AG10803 (cell line): ENCODE measurements around the genes RPL31 and CNOT11.

DNA sequence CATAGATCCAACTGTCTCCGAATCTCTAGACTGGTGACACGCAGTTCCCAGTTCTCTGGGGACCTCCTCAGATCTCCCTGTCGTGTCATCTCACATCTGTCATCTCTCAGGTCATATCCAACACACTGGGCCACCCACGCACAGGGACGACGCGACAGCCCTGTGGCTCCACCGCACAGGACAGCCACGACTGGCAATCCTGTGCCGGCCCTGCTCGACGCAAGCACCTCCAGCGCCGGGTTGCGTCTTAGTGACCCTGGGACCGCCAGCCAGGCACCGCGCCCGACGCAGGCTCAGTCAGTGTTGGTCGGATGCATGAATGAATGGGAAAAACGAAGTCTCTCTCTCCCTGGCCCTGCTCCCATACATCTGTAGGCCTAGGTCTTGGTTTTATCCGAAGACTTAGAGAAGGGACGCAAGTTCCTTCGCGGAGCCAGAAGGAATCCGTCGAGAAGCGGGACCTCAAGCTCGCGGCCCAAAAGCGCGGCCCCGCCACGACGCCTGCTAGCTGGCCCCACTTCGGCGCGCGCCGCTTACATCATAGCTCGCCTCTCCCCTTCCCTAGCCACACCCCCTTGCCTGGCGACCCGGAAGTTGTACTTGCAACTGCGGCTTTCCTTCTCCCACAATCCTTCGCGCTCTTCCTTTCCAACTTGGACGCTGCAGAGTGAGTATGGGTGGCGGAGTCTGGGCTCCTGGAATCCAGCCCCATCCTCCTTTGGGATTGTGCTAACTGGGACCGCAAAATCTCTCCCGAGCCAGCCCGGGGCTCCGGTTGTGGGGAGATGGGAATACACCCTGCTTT, at the start of gene RPL31:
TSS of gene RPL31 (plus strand) at position 641 of the 805 bp plus-strand sequence.
- RRBS: 5% methylated on average over 1 of the region's 53 CpGs

DNA sequence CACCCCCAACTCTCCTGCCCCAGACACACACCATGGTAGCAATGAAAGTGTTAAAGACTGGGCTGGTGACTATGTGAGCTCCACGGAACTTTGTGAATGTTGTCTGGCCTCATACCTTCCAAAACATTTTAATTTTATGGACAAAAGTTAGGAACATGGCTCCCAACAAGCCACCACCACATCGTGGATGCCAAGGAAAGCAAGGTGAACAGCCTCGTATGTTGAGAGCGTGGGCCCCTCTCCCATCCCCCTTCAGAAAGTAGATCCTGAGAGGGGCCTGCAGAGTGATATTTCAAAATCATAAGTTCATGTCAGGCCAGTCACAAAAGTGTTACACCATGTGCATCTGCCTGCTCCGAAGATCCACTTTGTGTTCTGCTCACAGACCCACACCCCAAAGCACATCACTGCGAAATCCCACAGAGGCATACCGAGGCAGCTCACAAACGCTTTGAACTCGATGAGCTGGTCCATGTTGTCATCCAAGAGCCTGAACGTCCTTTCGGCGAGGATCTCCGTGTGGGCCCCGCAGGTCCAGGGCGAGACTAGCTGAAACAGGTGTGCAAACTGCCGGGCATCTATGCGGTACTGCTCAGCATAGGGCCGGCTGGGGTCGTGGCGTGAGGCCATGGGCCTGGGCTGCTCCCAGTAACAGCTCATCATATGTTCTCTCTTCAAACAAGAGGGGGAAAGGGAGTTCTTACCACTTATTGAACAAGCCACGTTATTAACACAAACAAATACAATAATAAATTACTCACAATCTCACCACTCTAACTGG, 20.0 kb downstream of the RPL31 start:
- RRBS: no CpG with 5 or more reads among the region's 21 CpGs

- RRBS: no CpG with 5 or more reads among the region's 10 CpGs
Measured at GRCh38 chr2:101029340-101030172, 27.5 kb downstream of the RPL31 start.

- RRBS: no CpG with 5 or more reads among the region's 21 CpGs
Measured at GRCh38 chr2:101152322-101153119, 1.3 kb upstream of the TBC1D8 start.

DNA sequence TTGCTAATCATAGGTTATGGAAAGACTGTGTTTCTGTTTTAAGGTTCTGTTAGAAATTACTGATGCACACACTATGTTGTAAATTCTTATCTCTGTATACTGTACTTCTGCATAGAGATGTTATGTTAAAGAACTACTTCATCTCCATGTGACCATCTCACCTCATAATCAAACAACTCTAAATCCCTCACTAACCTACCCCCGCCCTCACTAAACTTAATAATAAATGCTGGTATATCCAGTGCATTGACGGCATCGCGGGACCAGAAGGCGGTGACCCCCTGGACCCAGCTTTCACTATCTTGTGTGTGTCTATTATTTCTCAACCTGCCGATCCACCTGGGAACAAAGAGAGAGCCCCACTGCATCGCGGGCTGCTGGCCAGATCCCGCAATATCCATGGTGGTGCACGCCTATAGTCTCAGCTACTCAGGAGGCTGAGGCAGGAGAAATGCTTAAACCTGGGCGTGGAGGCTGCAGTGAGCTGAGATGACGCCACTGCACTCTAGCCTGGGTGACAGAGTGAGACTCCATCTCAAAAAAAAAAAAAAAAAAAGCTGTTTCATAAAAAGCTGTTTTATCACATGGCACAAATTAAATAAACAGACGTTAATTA, 7.9 kb upstream of the CNOT11 start:
- RRBS: no CpG with 5 or more reads among the region's 13 CpGs

DNA sequence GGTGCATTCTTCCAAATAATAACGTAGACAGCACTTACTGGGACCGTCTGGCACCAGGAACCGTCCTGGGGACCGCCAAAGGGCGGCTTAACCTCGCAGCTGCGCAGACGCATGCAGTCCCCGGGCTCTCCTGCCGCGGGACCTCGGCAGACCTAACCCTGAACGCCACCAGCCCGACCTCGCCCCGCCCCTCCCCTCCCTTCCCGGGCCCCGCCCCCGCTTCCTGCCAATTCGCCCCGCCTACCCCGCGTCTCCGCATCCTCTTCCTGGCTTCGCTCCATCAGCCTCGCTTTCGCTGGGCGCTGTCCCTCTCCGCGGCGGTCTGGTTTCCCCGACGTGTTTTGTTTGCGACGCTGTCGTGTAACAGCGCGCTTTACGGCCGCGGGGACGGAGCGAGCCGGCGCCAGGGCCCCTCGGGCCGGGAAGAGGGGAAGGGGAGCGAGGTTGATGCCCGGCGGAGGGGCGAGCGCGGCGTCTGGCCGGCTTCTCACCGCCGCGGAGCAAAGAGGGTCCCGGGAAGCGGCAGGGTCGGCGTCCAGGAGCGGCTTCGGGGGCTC, at the start of gene CNOT11:
TSS of gene CNOT11 (plus strand) at position 369 of the 557 bp plus-strand sequence.
- RRBS: under 1% methylated on average over 14 of the region's 64 CpGs

- RRBS: no CpG with 5 or more reads among the region's 2 CpGs
Measured at GRCh38 chr2:101253701-101253780, 855 bp downstream of the CNOT11 start.

- RRBS: no CpG with 5 or more reads among the region's 11 CpGs
Measured at GRCh38 chr2:101330342-101331342, 22.1 kb upstream of the RNF149 start.

DNA sequence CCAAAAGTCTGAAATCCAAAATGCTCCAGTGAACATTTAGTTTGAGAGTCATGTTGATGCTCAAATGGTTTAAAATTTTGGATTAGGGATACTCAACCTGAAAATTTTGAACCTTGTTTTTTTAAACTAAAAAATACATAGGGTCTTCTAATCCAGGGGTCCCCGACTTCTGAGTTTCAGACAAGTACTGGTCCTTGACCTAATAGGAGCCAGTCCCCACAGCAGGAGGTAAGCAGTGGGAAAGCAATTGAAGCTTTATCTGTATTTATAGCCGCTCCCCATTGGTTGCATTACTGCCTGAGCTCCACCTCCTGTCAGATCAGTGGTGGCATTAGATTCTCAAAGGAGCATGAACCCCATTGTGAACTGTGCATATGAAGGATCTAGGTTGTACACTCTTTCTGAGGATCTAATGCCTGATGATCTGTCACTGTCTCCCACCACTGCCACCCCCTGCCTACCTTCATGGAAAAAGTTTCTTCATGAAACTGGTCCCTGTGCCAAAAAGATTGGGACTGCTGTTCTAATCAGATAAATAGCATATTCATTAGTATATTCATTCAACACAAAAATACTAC, 18.2 kb downstream of the MAP4K4 start:
- RRBS: no CpG with 5 or more reads among the region's 2 CpGs

GRCh38 chr2:101790676-101791371, 93.3 kb downstream of the MAP4K4 start:
- RRBS: no CpG with 5 or more reads among the region's 9 CpGs

- RRBS: no CpG with 5 or more reads among the region's 4 CpGs
Measured at GRCh38 chr2:101866205-101866655, 125.5 kb upstream of the IL1R2 start.

DNA sequence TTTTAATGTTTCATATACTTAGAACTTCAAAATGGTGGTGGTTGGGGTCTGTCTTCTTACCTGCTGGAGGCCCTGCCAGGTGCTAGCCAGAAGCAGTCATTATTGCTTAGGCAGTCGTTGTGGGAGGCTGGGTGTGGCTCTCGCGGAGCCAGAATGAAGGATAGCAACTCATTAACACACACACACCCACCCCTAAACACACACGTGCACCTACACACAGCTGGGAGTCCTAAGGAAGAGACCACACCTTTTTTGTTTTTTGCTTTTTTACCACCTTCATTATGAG, 4.4 kb upstream of the IL1R2 start:
- RRBS: no CpG with 5 or more reads among the region's 4 CpGs

GRCh38 chr2:102041385-102041749, 49.6 kb downstream of the IL1R2 start:
- RRBS: no CpG with 5 or more reads among the region's 2 CpGs

DNA sequence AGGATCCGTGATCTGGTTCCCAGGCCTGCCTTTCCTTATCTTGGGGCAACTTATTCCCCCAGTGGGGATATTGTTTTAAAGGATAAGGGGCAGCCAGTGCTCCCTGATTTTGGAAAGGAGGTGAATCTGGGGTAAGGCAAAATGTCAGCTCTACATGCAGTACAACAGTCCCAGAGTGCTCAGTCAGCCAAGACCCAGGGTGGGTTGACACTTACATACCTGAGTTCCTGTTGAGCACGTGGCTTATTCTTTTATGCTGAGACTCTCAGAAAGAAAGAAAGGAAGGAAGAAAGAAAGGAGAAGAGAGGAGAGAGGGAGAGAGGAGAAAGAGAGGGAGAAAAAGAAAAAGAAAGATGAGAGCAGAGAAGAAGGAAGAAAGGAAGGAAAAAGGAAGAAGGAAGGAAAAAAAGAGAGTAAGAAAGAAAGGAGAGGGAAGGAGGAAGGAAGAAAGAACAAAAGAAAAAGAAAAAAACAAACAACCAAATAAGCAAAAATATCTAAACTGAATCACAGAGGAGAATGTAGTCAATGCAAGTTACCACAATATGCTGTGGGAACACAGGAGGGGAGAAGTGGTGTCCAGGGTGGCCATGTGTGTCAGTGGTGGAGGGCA, 50.3 kb downstream of the IL1R2 start:
- RRBS: no CpG with 5 or more reads among the region's 2 CpGs

DNA sequence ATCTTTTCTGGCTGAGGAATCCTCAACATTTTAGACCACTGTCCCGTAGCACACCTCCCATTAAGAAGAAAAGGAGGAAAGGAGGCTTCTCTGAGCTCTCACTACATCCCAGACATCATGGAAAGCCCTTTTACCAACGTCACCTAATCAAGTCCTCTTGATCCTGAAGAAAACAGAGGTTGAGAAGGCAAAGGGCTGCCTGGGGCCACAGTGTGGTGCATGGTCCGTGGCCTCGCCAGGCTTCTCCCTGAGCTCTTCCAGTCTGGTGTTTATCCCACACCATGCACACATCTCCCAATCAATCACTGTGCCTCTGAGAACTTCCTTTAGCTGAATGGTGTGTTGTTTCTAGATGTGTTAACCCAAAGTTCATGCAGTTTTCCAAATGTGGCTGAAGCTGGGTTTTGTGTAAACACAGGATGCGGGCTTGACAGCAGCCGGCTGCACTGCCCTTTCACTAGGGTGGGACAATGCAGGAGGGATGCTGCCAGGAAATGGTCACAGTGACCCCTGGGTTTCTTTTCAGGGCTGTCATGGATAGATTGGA, 54.4 kb downstream of the IL1R2 start:
- RRBS: no CpG with 5 or more reads among the region's 6 CpGs

DNA sequence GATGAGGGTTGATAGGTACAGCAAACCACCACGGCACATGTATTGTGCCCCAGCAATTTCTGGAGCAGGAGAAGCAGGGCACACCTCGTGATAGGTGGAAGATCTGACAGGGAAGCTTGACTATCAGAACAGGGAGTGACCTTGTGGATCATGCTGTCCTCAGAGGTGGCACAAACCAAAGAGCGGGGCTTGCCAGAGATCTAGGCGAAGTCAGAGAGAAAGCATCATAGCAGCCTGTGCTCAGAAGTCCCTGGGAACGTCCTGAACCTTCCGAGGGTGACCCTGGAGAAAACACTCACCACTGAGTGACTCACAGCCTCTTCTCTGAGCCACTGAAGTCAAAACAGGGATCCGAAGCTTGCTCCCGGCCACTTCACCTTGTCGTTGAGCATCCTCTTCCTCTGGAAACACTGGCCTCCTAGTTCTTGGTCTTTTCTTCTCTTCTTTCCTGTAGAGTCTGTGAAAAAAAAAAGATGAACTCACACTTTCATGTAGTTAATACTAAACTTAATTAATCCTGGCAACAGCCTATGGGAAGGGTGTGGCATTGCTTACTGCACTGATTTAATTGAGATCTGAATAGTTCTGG, 56.7 kb downstream of the IL1R2 start:
- RRBS: no CpG with 5 or more reads among the region's 9 CpGs

DNA sequence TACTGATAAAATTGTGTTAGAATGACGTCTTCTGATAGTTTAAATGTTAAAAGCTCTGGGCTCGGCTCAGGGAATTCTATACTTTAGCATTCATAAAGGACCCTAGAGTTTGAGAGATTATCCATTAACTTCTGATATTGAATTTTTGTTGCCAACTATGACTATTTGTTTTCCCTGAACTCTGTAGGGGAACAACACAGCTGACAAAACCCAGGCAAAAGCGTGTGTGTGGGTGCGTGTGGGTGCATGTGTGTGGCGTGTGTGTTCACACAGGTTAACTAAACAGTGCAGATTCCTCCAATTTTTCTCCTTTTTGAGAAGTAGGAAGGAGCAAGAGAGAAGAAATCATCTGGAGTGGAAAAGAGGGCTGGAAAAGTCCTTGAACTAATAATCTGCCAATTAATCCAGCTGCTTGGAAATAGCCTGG, 40.8 kb upstream of the IL1R1 start:
- RRBS: no CpG with 5 or more reads among the region's 5 CpGs

GRCh38 chr2:102104208-102104974, 38.2 kb upstream of the IL1R1 start:
- RRBS: no CpG with 5 or more reads among the region's 16 CpGs

DNA sequence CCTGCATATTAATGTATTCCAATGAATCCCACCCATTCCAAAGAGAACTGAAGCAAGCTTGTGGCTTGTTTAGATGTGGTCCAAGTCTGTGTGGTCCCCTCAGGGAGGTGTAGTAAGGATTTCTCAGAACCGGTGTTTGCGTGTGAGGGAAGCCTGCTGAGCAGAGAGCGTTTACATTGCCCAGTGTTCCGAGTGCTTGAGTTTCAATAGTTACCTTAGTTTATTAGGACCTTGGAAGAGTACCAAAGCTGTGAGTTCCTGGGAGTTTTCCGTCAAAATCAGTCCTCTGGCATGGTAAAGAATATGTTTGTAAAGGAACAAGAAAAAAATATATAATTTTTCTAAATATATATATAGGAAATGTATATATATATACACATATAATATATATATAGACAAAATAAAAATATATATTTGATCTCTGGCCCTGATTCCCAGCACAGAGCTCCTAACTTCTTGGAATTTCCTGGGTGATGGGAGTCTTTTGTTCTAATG, 24.9 kb upstream of the IL1R1 start:
- RRBS: no CpG with 5 or more reads among the region's 5 CpGs

- RRBS: no CpG with 5 or more reads among the region's 9 CpGs
Measured at GRCh38 chr2:102368165-102369051, 12.8 kb downstream of the IL18R1 start.